Measurements from ENCODE around the gene SPACA7.

DNA sequence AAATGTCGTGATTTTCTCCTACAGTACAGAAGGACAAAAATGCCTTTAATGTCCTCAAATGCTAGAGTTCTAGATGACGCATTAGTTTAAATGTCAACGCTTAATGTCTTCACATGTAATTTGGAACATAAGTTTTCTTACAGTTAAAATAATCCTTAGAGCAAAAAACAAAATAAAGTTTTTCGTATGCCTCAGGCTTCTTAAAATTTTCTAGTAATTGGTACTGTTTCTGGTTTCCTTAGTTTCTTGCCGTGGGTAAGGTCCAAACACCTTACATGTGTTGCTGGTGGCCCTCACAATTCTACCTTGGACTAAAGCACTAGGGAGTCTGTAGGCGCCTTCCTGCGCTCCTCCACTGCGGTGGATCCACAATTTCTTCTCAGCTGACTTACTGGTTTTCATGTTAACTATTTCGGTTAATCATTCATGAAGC lies 37.5 kb downstream of the ARHGEF7 start:
- PRO-cap, 2 experiments = peak in 1 of 2 experiments; most common minus-strand start position 357 of the sequence (in 1)
- RAMPAGE, long total RNA, 4 experiments = no peak in any of the 4 experiments

DNA sequence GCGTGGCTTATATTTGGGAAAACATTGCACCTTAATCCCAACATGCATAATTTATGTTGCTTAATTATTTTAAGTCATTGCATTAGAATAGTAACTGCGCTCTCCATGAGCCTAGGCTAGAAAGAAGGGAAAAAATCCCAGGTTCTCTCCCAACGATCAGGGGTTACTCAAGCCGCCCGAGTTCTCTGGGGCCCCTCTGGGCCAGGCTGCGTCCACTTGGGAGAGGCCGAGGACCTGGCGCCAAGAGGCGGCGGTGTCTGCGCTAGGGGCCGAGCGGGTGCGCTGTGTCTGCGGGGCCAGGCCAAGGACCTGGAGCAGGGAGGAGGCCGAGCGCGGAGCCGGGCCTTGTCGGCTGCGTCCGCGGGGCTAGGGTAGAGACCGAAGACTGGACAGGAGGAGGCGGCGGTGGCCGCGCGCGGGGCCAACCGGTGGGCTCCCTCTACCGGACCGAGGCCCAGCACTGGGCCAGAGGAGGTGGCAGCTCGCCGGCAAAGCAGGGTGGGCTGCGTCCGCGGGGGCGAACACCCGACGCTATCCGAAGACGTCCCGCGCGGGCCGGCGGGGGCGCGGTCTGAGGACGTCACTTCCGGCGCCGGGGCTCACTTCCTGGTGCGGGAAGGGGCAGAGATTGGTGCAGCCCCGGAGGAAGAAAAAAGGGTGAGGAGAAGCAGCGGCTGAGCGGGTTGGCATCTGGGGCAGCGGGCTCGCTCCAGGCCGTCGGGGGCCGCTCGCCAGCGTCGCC lies 38.1 kb downstream of the ARHGEF7 start:
- PRO-cap, 2 experiments = peak in 2 of 2 experiments; most common plus-strand start position 329 of the sequence (in 2); most common minus-strand start position 573 of the sequence (in 2)
- RAMPAGE, long total RNA, 4 experiments = start-site peak on the plus strand in 3 of 4 experiments, centred at positions 616 to 632 of the sequence, 299 to 659 reads per replicate

DNA sequence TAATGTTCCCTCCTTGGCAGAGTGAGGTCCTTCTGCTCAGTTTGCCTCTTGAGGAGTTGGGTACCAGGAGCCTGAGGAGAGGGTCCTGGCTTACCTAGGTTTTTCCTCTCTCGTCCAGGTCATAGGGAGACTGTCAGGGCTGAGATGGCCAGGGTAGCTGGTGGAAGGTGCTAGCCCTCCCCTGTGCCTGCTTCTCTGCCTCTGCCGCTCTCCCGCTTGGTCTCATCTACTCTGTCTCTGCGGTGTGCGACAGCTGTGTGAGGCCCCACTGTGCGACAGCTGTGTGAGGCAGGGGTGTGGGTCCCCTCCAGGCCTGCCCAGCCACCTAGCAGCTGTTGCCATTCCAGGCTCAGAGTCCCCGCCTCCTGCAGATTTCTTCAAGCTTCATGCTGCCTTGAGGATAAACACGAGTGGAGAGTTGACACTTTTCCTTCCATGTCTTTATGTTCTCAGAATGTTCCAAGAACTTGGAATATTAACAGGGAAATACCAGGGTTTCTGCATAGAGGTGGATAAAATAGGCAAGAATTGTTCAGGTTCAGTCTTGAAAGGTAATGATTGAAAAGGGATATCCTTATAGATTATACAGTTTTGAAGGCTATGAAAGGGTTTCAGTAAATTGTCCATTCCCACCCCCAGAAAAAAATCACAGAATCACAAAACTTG lies 53.1 kb downstream of the ARHGEF7 start:
- PRO-cap, 2 experiments = peak in 1 of 2 experiments; most common minus-strand start position 197 of the sequence (in 1)
- RAMPAGE, long total RNA, 4 experiments = start-site peak on the plus strand in 2 of 4 experiments, centred at positions 210 to 291 of the sequence, 13 to 15 reads per replicate

- PRO-cap, 2 experiments = no peak in any of the 2 experiments
- RAMPAGE, long total RNA, 4 experiments = no peak in any of the 4 experiments
Measured at GRCh38 chr13:111282943-111283433, 37.5 kb upstream of the TEX29 start.

DNA sequence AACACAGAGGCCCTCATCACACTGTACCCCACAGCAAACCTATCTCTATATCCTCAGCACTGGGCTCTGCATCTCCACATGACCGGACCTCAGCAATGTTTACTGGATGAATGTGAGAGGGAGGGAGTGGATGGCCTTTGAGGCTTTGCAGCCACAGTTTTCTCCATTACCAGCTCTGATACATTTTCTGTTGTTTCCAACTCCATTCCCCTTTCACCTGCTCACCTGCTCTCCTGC lies 232.6 kb downstream of the TEX29 start:
- PRO-cap, 2 experiments = no peak in any of the 2 experiments
- RAMPAGE, long total RNA, 4 experiments = no peak in any of the 4 experiments

DNA sequence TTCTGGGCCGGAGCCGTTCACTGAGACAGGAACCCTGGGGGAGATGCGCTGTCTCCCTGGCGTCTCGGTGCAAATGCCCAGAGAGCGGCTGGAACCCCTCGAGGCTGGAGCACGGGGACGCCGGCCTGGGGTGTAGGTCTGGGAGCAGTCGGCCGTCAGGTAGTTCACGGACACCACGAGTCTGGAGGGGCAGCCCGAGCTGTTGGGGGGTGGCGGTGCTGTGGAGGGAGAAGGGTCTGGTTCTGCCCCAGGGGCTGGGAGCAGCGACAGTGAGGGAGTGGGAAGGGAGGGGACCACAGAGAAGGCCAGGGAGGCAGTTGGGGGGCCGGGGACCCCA lies 173.3 kb upstream of the SOX1 start:
- PRO-cap, 2 experiments = no peak in any of the 2 experiments
- RAMPAGE, long total RNA, 4 experiments = no peak in any of the 4 experiments

GRCh38 chr13:112103728-112104301 lies 36.9 kb downstream of the SOX1 start:
- PRO-cap, 2 experiments = no peak in any of the 2 experiments
- RAMPAGE, long total RNA, 4 experiments = no peak in any of the 4 experiments

- PRO-cap, 2 experiments = no peak in any of the 2 experiments
- RAMPAGE, long total RNA, 4 experiments = no peak in any of the 4 experiments
Measured at GRCh38 chr13:112161912-112162285, 95.0 kb downstream of the SOX1 start.

DNA sequence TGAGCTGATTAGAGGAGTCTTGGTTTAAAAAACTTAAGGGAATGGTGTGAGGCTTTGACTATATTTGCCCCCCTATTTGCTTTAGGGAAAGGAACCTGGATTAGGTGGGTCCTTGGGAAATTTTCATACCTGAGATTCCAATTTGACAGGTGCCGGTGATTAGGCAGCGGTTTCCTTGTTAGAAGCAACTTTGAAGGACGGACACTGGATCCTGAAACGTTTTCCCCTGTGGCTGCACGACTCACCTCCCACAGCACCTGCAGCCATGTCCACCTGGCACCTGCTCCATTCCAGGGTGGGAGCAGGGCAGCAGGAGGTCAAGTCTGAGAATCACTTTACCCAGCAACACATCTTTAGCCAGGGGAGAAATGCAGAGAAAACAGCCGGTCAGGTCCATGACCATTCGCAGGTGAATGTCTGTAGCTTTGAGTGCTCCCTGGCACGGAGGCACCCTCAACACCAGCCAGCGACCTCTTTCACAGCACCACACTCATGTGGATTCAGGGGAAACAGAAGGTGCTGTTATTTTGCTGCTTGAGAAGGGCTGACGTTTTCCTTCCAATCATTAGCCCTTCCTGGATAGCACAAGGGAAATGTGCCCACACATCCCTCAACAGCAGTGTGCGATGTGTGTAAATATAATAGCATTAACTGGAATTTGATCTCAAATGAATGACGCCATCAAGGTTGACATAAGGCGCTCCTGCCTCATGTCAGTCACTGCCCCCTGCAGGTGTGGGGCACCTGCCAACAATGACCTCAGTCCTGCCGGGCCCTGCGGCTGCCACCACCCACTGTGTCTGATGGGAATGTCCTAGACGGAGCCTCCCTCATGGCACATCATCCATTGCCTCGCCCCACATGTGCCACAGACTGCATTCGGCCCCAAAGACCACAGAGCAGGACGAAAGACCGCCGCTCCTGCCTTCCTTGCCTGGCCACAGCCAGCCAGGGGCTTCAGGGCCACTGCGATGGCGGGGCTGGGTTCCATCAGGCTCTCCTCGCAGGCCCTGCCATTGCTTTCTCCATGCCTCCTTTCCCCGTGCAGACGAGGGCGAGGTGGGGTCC lies 146.3 kb downstream of the SOX1 start:
- PRO-cap, 2 experiments = no peak in any of the 2 experiments
- RAMPAGE, long total RNA, 4 experiments = no peak in any of the 4 experiments

DNA sequence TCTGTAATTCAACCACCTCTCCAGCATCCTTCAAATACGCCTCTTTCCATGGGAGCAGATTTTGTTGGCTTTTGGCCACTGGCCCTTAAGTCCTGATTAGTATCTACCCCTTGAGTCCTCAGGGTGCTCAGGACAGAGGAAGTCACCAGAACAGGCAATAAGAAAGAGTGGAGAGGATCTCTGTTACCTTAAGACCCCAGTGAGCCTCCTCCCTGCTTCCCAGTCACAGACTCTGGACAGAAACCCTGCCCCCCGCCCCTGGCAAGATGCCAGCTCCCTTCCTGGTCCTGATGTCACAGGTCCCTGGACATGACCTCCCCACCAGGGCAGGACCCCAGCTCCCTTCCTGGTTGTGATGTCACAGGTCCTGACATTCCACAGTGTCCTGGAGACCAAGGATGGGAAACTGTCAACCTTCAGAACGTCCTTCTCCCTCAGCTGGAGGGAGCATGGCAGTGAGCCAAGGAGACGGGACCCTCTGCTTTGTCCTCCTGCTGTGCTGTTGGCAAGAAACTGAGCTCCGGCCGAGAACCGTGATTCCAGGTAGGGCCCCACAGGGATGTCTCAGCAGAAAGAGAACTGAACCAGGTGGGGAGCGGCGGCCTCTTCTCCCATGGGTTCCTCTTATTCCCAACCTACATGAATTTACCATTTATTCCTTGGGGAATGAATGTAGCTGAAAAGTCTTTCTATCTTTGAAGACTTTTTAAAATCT lies at the start of gene SPACA7:
Gene SPACA7 (plus strand): TSS at position 419 of the 715 bp plus-strand sequence.
- PRO-cap, 2 experiments = no peak in any of the 2 experiments
- RAMPAGE, long total RNA, 4 experiments = no peak in any of the 4 experiments

DNA sequence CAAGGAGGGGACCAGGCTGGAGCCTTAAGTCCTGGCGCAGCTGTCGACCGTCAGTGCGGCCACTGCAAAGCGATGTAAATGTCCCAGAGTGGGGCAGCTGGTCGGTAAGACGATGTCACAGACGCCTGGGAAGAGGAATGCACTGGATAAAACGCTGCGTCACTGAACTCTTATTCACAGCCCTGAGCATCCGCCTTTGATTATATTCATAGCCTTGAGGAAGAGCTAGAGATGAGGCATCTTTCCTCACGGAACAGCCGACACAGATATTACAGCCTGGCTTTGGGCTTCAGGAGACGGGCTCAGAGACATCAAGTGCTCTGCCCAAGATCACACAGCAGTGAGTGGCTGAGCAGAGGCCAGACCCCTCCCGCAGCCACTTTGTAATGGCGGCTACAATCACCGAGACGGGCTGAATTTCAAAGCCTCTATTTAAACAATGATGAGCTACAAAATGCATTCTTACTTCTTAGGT lies 17.7 kb upstream of the TUBGCP3 start:
- PRO-cap, 2 experiments = no peak in any of the 2 experiments
- RAMPAGE, long total RNA, 4 experiments = no peak in any of the 4 experiments

DNA sequence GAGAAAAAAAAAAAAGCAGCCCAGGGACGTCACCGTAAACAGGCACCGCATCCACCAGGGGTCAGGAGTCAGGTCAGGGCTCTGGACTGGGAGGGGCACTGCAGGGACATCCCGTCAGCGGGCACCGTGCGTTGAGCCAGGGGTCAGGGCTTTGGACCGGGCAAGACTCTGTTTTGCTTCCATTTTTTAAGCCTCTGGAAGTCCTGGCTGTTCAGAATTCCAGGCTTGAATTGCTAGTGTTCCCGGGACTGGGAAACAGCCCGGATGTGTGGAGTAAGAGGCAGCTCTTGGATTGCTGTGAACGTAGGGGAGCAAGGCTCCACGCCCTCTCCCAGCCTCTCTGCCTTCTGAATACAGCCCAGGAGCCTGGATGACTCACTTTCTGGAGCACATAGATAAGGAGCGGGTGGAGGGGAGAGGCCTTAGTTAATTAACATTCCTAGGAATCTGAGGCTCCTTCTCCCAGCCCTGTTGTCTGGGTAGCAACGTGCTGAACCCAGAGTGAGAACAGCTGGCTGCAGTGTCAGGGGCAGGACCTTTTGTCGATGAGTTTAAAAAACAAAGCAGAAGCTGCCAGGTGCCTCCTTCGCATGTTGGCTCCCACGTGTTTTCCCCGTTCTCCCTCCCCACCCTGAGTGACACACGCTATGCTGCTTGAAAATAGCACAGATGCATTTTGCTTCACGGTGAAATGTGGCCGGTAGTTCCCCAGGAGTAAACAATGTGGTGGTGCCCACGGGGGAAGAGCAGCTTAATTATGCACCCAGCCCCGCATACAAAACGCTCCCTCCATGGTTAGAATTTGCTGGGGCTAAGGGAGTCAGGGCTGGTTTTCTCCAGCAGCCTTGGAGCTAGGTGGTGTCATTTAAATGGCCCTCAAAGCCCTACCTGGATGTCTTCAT lies 21.9 kb downstream of the ATP11A start:
- PRO-cap, 2 experiments = peak in 1 of 2 experiments; most common plus-strand start position 721 of the sequence (in 1); most common minus-strand start position 346 of the sequence (in 1)
- RAMPAGE, long total RNA, 4 experiments = no peak in any of the 4 experiments

GRCh38 chr13:112720876-112721855 lies 31.3 kb downstream of the ATP11A start:
- PRO-cap, 2 experiments = no peak in any of the 2 experiments
- RAMPAGE, long total RNA, 4 experiments = start-site peak on the plus strand in 1 of 4 experiments, at chr13:112720786-112721585 at its widest, 39 reads per replicate

- PRO-cap, 2 experiments = no peak in any of the 2 experiments
- RAMPAGE, long total RNA, 4 experiments = start-site peak on the plus strand in 1 of 4 experiments, at chr13:112826700-112827115 at its widest, 32 reads per replicate
Measured at GRCh38 chr13:112826602-112827215, 136.9 kb downstream of the ATP11A start.

- PRO-cap, 2 experiments = no peak in any of the 2 experiments
- RAMPAGE, long total RNA, 4 experiments = no peak in any of the 4 experiments
Measured at GRCh38 chr13:112842679-112843415, 126.2 kb upstream of the MCF2L start.

- PRO-cap, 2 experiments = no peak in any of the 2 experiments
- RAMPAGE, long total RNA, 4 experiments = start-site peak on the plus strand in 1 of 4 experiments, at chr13:112851173-112851211 at its widest, 114 reads per replicate
Measured at GRCh38 chr13:112850755-112851497, 118.1 kb upstream of the MCF2L start.

DNA sequence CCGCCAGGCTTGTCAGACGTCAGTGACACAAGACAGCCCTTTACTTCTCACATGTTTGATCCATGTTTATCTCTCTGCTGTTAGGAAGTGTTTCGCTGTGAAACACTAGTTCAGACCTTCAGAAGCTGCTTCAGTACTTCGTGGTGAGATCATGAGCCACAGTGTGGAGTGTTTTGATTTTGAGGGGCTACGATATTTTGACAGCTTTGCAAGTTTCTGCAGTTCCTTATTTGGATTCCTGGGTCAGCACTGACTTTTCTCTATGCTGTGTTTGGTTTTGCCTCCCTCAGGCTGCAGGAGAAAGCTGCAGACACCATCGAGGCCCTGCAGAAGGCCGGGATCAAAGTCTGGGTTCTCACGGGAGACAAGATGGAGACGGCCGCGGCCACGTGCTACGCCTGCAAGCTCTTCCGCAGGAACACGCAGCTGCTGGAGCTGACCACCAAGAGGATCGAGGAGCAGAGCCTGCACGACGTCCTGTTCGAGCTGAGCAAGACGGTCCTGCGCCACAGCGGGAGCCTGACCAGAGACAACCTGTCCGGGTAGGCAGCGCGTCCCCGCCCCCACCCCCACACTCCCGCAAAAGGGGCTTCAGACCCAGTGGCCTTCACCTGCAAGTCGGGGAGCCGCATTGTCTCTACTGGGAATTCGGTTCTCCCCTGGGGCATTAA lies 114.9 kb upstream of the MCF2L start:
- PRO-cap, 2 experiments = no peak in any of the 2 experiments
- RAMPAGE, long total RNA, 4 experiments = no peak in any of the 4 experiments

DNA sequence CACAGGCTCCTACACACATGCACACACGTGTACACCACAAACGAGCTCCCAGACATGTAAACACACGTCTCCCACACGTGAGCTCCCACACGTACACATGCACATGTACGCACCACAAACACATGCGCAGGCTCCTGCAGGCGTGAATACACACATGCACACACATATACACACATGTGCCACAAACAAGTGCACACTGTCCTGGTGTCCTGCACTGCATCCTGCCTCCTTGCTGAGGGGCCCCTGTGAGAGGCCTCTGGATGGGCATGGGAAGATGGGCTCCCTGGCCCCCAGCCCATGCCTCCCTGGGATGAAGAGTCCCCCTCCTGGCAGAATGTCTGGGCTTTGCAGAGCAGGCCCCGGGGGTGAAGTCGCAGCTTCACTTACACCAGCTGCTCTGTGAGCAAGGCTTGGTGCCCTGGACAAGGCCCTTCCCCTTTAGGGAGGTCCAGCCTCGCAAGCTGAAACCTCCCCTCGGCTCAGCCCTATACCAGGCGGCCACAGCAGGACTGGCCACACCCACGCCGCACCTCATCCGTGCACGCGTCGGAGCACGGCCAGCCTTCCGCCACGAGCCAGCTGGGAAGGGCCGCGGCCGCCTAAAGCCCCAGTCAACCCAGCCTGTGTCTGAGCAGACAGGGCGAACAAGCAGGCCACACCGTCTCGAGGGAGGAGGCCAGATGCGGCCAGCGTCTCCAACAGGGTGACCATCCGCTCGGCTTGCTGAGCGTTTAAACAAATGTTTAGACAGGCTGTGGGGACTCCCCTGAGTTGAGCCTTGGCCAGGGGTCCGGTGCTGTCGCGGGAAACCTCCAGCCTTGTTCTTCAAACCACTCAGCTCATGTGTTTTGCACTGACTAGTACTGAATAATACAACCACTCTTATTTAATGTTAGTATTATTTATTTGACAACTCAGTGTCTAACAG lies 83.2 kb upstream of the MCF2L start:
- PRO-cap, 2 experiments = no peak in any of the 2 experiments
- RAMPAGE, long total RNA, 4 experiments = no peak in any of the 4 experiments

GRCh38 chr13:112897925-112898136 lies 71.2 kb upstream of the MCF2L start:
- PRO-cap, 2 experiments = no peak in any of the 2 experiments
- RAMPAGE, long total RNA, 4 experiments = no peak in any of the 4 experiments

- PRO-cap, 2 experiments = no peak in any of the 2 experiments
- RAMPAGE, long total RNA, 4 experiments = no peak in any of the 4 experiments
Measured at GRCh38 chr13:112951681-112952018, 17.4 kb upstream of the MCF2L start.